ENCODE measurements around the gene NEBL.

GRCh38 chr10:20048834-20049523 is 232.7 kb downstream of the PLXDC2 start:
- RRBS, 2 experiments, result no CpG with 5 or more reads among the region's 3 CpGs

GRCh38 chr10:20215526-20216233 is 399.4 kb downstream of the PLXDC2 start:
- RRBS, 2 experiments, result no CpG with 5 or more reads among the region's 3 CpGs

- RRBS, 2 experiments, result no CpG with 5 or more reads among the region's 6 CpGs
Measured at GRCh38 chr10:20896602-20897567, at the start of gene NEBL. Gene NEBL, minus strand, starts transcription at chr10:20897311.

GRCh38 chr10:21350467-21350842 is 175.0 kb downstream of the SKIDA1 start:
- RRBS, 2 experiments, result no CpG with 5 or more reads among the region's 5 CpGs

- RRBS, 2 experiments, result no CpG with 5 or more reads among the region's 8 CpGs
Measured at GRCh38 chr10:21364148-21364805, 161.2 kb downstream of the SKIDA1 start.

- RRBS, 2 experiments, result 17% methylated on average over 3 of the region's 24 CpGs; no CpG with 5 or more reads in 1 of the 2 experiments
Measured at GRCh38 chr10:21533250-21533869, 672 bp upstream of the MLLT10 start.

DNA sequence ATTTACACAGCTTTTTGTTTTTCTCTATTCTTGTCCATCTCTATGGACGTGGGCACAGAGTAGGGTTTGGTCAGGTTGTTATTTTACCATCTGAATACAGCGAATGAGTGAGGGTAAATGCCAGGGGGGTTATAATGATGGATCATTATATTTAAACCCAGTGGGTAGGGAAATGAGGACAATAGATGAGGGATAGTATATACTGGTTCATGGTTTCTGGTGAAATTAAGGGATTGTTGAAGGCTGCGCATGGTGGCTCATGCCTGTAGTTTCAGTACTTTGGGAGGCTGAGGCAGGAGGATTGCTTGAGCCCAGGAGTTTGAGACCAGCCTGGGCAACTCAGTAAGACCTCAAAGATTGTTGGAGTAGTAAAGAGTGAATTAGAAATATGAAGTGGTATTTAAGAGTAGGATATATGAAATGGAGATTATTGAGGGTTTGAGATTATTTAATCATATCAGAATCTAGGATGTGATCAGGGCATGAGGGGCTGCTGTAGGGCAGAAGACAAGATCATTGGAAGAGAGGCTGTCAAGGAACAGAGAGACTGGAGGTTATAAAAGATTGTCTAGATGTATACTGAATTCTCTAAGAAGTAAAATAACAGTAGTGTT is 120.7 kb downstream of the MLLT10 start:
- RRBS, 2 experiments, result no CpG with 5 or more reads among the region's 3 CpGs

DNA sequence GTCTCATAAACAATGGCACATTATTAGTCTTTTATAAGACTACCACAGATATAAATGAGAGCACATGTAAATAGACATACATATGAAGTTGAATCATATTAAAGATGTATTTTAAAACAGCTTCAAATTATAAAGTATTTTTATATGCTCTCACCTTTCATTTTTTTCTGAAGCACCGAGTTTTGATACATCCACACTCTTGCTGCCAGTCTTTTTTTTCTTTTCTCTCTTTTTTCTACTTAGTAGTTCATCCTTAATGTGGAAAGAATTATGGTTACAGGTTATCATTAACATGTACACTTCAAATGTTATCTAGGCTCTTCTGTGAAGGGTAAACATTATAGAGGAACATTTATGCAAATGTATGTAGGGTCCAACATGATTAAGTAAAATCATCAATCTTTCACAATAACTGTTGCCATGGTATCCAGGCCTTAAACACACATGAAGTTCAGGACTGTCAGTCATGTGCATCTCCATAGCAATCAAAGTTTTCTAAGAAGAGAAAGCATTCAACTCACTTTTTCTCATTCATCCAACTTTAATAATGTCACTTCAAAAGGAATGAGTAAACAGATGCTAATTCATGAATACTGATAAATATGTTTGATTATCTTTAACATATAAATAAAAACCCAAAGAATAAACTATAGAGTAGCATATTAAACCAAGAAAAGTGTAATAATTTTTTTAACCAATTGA is 83.7 kb downstream of the DNAJC1 start:
- RRBS, 2 experiments, result no CpG with 5 or more reads among the region's 1 CpG

DNA sequence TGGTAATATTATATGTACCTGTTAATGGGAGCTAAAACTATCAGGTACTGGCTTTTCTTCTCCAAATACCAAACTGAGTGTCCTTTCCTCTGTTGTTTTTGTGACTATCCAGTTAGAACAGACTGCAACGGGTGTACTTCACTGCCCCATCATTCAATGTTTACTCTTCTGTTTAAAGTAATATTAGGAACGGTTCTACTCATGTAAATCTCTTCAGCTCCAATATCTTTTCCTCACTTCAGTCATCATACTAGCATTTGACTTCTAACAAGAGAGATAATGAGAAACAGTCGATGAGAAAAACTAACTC is 13.0 kb upstream of the EBLN1 start:
- RRBS, 2 experiments, result no CpG with 5 or more reads among the region's 3 CpGs

DNA sequence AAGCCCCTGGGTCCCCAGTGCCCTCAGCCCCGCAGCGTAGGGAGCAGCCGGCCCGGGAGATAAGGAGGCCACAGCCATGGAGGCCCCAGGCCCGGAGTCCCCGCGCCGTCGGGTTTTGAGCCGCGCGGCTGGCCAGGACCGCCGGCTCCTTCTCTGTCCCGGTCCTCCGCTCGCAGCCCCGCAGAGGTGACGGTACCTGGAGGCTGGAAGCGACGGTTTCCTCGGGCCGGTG is 35.3 kb upstream of the EBLN1 start:
- RRBS, 2 experiments, result 95 to 98% methylated on average over 20 of the region's 23 CpGs

- RRBS, 2 experiments, result no CpG with 5 or more reads among the region's 6 CpGs
Measured at GRCh38 chr10:22277611-22278085, 38.5 kb upstream of the COMMD3 start.

DNA sequence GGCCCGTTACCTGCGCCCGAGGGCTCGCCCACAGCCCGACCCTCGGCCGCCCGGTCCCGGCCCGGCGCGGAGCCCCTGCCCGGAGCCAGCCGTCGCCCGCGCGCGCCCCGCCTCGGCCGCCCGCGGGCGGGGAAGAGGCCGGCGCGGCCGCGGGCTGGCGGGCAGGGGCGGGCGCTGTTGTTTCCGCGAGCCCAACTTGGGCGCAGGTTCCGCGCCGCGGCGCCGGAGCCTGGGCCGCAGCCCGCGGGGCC is 475 bp upstream of the BMI1 start:
- RRBS, 2 experiments, result under 1 to 4% methylated on average over 36 of the region's 45 CpGs

- RRBS, 2 experiments, result 1 to 5% methylated on average over 34 of the region's 101 CpGs
Measured at GRCh38 chr10:22325050-22326418, 4.6 kb downstream of the BMI1 start.

DNA sequence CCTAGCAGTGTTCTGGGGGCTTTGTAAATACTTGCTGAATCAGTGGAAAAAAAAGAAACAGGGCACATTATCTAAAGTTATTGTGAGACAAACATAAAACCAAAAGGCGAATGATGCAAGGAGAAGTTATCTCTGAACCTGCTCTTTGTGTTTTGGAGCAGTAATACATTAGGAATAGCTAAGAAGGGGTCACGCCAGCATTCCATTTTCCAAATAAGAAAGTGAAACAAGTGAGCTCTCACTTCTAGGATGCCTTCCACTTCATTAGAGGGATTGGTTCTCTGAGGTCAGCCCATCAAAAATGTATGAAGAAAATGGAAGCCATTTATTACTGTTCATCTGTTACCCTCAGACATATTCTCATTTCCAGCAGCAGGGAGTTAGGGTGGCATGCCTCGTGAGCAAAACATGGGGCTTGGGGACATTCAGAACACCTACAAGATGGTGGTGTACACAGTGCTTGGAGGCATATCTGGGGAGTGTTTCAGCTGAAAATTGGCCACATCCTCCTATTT is 93.2 kb downstream of the SPAG6 start:
- RRBS, 2 experiments, result no CpG with 5 or more reads among the region's 3 CpGs

DNA sequence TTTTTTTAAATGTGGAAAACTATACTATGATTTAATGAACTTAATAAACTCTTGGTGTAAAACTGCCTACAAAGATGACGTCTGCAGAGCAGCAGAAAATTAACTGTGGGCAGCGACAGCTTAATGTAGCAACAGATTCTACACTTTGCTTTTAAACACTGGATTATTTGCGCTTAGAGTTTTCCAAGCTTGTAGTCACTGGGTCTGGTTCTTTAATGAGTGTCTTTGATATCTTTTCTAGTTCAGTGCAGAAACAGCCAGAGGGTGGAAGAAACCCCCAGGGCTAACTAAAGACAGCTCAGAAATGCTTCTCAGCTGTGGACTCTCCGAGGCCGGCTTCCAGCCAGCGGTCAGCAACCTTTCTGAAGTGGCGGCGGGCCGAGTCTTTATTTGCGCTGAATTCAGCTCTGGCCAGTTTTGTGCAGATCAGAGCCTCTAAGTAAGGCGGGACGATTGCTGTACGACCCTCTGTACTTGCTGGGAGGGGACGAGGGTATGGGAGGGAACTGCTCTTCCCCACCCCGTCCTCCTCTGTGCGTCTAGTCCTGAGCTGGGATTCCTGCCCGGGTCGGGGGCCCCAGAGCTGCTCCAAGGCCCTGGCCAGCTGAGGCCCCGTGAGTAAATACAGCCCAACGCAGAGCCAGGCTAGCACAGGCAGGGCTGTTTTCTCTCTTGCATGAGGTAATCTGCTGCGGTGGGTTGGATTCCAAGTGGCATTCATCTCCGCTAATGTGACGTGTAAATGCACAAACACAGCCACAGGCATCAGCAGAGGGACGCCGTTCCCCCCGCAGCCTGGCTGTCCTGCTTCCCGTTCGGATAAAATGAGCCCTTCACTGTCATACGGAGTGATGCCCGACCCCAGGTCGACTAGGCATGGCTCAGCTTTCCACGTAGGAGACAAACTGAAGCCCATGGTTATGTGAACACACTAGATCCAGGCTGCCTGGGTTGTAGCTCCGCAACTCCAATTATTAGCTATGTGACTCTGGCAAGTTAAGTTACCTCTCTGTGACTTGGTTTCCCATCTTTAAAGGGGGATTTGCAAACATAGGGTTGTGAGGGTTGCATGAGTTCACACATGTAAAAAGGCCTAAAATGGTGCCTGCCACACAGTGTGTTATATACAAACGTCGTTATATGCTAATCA is 159.7 kb downstream of the PIP4K2A start:
- RRBS, 2 experiments, result no CpG with 5 or more reads among the region's 35 CpGs

DNA sequence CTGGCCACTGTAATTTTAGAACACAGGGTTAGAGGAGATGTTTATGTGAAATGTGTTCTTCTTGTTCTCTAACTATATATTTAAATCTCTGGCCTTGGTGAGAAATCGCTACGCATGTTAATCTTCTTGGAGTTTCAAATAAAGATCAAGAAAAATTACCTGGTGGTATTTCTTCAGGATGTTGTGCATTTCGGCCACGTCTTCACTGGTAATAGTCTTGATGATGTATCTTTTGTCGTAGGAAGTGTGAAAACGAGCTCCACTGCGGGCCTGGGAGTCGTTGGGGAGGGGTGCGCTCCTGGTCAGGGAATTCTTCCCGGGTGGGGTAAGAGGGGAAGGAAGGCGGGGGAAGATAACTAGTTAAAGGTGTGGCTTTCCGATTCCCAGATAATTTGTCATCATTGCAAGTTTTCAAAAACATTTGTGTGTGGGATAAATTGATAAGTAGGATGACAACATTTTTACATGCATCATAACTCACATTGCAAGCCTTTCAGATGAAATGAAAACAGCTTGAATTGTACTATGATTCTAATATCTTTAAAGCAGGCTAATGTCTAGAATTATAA is 122.8 kb downstream of the PIP4K2A start:
- RRBS, 2 experiments, result no CpG with 5 or more reads among the region's 12 CpGs

DNA sequence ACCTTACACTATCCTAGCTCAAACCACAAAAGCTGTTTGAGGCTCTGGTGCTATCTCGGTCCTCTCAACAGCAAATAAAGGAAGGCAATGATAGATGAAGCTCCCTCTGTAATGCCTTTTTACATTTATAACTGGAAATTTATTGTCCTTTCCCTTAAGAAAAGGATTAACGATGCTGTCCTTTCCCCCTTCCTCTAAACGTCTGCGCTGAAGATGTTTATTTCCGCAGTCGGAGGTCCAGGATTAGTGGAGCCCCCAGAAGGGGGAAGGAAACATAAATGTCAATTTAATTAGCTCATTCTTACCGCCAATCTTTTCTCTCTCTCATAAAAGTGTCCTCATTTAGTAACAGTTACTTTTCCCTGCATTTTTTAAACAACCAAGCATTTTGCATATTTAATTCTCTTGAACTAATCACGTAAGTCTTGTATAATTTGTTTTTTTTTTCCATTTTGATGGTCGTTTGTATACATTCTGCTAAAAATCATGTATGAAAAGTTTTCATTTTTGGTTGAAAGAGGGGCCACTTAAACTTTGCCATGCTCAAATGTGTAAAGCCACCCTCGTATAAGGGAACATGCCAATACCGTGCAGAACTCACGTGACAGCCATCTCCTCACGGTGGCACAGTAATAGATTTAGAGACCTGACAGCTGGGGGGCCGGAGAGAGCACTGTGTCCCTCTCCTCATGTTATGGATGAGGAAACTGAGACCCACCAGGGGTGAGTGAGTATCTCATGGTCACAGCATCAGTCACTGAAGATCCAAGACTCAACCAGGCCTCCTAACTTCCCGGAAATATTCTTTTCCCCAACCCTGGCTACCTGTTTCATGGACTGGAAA is 114.4 kb downstream of the PIP4K2A start:
- RRBS, 2 experiments, result 100% methylated on average over 1 of the region's 15 CpGs; no CpG with 5 or more reads in 1 of the 2 experiments

GRCh38 chr10:22620375-22620937 is 93.9 kb downstream of the PIP4K2A start:
- RRBS, 2 experiments, result no CpG with 5 or more reads among the region's 6 CpGs

DNA sequence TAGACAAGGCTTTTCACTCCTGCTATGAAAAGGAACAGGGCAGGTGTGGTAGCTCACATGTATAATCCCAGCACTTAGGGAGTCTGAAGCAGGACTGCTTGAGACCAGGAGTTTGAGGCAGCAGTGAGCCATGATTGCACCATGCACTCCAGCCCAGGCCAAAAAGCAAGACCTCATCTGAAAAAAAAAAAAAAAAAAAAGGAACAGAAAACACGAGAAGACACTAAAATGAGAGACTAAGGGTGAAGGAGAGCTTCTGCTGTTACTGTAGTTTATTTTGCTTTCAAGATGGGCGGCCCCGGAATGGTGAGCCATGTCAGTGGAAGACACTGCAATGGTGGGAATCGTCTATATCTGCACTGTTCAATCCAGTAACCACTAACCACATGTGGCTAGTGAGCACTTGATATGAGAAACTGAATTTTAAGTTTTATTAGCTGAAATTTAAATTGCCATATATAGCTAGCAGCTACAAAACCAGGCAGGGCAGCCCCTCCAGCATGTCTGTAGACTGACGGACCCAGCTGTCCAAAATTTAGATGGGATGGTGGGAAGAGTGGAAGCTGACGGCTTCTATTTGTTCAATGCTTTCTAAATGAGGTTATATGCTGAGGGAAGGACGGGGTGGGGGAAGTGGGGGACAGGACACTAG is 9.8 kb downstream of the PIP4K2A start:
- RRBS, 2 experiments, result no CpG with 5 or more reads among the region's 7 CpGs

DNA sequence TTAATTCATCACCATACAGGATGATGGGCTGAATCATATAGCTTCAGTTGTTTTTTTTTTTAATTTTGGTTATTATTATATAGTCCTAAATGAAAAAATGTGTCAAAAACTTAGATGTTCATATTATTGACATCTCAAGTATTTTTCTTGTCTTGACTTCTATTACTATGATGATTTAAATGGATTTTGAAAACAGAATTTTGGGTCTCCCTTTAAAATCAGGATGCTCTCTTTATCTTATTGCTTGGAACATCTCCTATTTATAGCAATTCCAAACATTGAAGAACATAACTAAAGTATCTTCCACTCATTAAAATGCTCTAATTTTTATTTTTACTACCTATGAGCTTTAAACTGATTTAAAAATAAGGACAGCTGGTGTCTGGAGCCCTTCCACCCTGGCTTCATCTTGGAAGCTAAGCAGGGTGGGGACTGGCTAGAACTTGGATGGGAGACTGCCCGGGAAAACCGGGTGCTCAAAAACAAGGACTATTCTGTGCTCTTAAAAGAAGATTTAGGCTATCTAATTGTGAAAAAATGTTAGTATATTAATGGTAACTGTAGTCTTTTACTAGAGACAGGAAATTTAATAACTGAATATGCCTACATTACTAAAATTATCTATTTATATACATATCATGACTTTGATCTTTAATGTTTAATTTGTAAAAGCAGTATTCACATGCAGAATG is 69.2 kb downstream of the ARMC3 start:
- RRBS, 2 experiments, result no CpG with 5 or more reads among the region's 2 CpGs